ENCODE measurements around the genes GPRC5B, LYRM1 and CRYM.

DNA sequence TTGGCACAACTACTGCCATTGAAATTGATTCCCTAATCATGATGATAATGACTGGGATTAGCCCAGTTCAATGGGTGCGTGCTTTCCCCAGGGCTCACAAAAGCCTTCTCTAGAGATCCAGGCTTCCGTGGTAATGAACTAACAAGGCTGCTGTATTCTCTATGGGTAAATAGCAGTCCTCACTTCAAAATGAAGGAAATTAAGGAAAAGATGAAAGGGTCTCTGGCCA is 67.4 kb downstream of the GPRC5B start:
- PRO-cap, 2 experiments: no peak in any of the 2 experiments

DNA sequence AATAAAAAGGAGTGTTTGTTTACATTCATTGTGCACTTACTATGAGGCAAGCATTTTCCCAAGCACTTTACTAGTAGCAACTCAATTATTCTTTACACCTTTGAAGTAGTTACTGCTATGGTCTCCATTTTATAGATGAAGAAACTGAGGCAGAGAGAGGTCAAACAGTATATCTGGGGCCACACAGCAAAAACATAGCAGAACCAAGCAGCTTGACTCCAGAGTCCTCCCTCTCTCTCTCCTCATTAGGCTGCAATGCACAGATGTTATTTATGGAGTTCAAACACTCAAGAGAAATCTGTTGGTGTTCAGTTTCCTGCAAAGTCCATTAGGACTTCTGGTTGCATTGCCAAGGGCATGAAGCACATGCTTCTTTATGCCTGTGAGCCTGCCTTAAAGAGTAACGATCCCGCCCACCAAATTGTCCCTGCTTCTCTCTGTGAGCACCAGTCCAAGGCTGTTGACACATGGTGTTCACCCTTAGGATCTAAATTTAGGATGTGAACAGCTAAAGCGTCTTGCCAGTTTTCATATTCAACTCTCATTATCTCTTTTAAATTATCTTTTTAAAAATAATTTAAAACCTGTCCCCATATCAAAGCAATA is 44.0 kb downstream of the GPRC5B start:
- PRO-cap, 2 experiments: no peak in any of the 2 experiments

GRCh38 chr16:19861639-19862271 is 22.9 kb downstream of the GPRC5B start:
- PRO-cap, 2 experiments: no peak in any of the 2 experiments

DNA sequence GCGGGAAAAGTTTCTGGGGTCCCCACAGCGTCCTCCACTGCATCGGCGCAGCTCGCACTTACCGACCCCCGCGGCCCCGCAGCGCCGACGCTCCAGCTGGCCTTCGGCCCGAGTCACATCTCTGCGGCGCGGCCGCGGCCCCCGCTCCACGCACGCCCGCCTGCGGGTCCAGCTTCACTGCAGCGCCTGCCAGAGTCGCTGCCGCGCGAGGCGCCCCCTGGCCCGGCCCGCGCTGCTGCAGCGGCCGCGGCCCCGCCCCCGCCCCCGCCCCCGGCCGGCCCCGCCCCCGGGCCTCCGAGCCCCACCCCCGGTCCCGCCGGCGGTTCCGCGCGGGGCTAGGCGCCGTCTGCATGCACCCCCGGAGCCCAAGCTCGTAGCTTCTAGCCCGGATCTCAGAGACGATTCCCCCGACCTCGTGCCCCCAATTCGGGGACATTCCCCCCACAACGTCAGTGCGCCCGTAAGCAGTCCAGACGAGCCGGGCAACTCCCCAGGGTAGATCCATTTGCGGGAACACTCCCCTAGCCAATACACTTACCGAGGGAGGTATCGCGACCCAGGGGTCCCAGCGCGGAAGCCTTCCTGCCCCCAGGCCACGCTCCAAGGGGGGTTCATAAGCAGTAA is at the start of gene GPRC5B:
GPRC5B (minus strand) TSS at position 184 of the 624 bp plus-strand sequence.
- PRO-cap, 2 experiments: no peak in any of the 2 experiments

- PRO-cap, 2 experiments: no peak in any of the 2 experiments
Observed at GRCh38 chr16:20284260-20284504, 43.1 kb downstream of the GP2 start.

DNA sequence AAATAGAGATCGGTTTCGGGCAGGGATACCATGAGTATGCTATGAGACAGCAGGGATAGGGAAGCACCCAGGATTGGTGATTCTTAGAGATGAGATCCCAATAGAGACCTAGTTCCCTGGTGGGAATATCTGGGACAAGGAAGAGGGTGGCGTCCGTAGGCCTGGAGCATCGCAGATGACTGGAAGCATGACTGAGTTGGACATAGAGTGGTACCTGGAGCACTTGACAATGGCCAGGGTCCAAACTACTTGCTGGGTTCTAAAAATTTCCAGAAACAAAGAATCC is 259 bp downstream of the GP2 start:
- PRO-cap, 2 experiments: no peak in any of the 2 experiments

- PRO-cap, 2 experiments: no peak in any of the 2 experiments
Observed at GRCh38 chr16:20385883-20387144, 18.2 kb downstream of the PDILT start.

DNA sequence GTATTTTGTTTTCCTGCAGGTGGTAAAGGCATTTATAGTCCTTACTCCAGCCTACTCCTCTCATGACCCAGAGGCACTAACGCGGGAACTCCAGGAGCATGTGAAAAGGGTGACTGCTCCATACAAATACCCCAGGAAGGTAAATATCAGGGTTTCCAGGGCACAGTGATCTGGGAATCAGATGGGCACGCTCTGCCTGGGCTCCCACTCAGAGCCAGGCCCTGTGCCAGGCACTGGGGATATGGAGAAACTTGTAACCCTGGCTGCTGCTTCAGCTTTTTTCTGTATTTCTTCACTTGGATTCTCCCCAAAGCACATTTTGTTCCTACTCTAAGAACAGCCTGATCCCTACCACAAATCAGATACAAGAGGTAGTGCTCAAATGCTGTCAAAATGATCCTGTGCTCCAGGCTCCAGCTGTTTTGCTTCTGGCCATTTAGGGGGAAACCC is 11.5 kb upstream of the ACSM2A start:
- PRO-cap, 2 experiments: no peak in any of the 2 experiments

GRCh38 chr16:20574554-20574943 is 1.6 kb downstream of the ACSM2B start:
- PRO-cap, 2 experiments: no peak in any of the 2 experiments

GRCh38 chr16:20598623-20599212 is 22.6 kb upstream of the ACSM2B start:
- PRO-cap, 2 experiments: no peak in any of the 2 experiments

GRCh38 chr16:20611260-20612487 is 35.5 kb upstream of the ACSM2B start:
- PRO-cap, 2 experiments: no peak in any of the 2 experiments

DNA sequence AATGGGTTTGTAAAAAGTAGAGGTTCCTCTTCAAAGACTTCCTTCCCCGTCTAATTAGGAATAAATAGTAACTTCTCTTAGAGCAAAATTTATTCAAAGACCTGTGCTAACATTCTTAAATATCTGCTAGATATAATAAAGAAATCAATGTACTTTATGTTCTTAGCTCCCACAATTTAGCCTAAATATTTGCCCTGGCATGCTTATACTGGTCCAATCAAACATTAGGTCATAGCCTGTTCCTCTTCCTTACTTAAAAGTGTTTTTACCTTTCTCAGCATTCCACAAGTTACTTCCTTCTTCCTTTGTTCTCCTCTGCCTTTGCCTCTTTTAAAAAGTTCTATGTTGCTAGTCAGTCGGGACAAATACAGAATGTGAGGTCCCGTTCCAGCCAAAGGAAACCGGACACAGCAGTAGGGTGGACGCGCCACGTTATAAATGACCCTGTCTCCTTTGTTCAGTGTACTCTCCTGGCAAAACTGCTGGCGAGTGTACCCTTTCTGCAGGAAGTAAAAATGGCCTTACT is 763 bp downstream of the ERI2 start:
- PRO-cap, 2 experiments: no peak in any of the 2 experiments

DNA sequence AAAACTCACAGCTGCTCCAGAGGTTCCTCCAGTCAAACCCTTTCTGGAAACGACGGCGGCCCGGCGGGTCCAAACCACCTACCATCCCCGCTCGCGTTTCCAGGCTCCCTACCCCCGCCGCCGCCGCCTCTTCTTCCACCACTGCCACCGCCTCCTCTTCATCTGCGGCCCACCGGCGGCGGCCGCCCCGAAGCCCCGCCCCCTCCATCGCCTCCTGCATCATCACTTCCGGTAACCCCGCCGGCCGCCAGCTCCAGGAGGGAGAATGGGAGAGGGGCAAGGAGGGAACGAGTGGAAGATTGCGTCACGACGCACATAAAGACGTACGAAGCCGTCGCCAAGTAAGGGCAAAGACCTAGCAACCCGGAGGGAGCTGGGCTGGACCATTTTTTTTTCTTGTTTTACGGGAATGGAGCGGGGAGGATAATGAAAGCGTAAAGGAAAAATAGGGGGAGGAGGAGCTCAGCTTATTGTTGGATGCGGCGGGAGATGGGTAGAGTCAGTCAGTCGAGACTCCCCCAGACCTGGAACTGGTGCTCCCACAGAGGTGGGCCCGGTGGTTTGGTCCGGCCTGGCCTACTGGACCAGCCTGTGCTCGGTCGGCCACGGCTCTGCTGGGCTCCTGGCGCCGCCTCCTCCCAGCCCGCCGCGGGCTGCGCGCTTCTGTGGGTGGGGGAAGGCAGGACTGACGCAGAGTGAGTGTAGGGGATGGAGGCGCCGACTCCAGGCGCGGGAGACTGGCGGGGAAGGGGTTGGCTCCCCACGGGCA is at the start of gene LYRM1:
LYRM1 (plus strand) TSS at position 577 of the 769 bp plus-strand sequence.
- PRO-cap, 2 experiments: peak in 2 of 2 experiments; most common plus-strand start position 35 of the sequence (in 1); most common minus-strand start position 164 of the sequence (in 2)

GRCh38 chr16:20905948-20906889 is 5.6 kb downstream of the LYRM1 start:
- PRO-cap, 2 experiments: no peak in any of the 2 experiments

DNA sequence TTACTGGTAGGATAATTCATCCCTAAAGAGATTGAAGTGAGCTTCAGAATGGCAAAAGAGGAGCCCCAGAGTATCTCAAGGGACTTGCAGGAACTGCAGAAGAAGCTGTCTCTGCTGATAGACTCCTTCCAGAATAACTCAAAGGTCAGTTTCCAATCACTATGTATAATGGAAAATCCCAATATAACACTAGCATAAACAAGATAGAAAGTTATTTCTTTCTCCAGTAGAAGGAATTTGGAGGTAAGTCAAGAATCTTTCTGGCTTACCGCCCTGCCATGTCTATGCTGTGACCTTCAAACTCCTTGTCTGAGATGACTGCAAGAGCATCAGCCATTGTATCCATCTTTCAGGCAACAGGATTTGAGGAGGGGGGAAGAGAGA is 2.7 kb downstream of the LDAF1 start:
- PRO-cap, 2 experiments: no peak in any of the 2 experiments

GRCh38 chr16:21260893-21261498 is 17.1 kb downstream of the CRYM start:
- PRO-cap, 2 experiments: no peak in any of the 2 experiments

DNA sequence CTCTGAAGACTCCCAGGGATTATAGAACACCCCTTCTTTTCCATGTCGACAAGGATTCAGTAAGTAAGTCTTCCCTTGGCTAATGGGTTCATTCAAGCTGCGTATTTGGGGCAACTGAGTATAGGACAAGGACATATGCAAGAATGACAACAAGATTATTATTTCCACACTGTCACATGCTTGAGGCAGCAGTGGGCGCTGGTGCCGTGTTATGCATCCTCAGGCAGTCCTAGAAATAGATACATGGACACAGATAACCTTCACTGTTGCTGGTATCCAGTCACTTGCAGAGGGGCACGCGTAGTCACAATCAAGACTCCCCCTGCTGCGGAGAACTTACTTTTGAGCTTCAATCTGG is 1.1 kb downstream of the CRYM start:
- PRO-cap, 2 experiments: no peak in any of the 2 experiments

DNA sequence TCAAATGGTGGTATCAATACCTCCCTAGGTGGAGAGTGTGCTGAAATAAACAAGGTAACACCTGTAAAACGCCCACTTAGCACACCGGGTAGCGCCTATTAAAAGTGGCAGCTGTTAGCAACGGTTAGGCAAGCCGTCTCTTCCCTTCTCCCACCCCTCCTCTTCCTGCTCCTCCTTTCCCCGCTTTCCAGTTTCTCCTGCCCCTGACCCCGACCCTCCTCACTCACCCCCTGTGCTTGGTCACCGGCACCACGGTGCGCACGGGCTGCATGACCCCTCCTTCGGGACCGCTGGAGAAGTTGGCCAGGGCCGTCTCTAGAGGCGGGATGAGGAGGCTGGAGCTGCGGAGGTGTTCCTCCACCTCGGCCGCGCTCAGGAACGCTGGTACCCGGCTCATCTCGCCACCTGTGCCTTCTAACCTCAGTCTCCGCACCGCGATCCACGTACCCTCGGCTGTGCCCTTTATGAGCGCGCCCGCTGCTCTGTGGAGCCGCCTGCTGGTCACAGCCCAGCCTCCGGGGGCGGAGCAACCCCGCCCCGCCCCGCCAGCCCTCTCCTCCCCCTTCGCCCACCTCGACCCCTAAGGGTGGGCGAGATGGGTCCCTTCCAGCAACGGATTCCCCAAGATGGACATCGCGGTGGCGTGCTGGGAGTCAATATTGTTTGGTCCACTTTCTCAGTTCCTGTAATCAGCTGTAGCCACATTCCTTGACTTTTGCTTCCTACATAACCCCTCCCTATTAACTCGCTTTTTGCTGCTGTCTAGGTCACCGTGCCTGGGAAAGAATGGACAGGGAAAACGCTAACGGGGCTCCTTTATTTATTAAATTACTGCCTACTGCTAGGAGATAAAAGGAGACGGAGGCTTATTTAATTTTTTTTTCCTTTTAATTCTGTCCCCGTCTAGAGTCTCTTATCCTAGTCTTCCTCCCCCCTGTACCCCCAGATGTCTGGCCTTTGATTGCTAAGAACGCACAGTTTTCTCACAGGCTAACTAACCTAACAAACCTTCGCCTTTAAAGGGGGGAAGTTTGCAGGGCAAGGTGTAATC is at the start of gene CRYM:
CRYM (minus strand) TSS at position 436 of the 1,051 bp plus-strand sequence.
- PRO-cap, 2 experiments: no peak in any of the 2 experiments

DNA sequence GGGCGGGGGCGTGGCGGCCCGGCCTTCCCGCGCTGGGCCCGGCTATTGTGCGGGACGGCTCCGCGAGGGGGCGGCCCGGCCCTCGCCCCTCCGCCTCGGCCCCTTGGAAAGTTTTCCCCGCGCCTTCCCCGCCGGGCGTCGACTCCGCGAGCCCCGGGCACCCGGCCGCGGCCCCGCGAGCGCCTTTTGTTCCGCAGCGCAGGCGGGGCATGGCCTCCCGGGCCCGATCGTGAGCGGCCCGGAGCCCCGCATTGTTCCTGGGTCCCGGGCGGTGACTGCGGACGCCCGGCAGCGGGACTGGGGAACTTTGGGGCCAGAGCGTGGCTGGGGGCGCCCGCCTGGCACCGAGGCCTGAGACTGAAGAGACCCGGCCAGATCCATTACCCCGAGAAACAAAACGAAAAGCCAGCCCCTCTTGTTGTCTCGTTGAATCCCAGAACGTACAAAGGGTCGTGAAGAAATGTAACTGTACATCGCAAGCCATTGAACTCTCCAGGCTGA is 594 bp downstream of the METTL9 start:
- PRO-cap, 2 experiments: peak in 2 of 2 experiments; most common plus-strand start position 251 of the sequence (in 1); most common minus-strand start position 161 of the sequence (in 1)

DNA sequence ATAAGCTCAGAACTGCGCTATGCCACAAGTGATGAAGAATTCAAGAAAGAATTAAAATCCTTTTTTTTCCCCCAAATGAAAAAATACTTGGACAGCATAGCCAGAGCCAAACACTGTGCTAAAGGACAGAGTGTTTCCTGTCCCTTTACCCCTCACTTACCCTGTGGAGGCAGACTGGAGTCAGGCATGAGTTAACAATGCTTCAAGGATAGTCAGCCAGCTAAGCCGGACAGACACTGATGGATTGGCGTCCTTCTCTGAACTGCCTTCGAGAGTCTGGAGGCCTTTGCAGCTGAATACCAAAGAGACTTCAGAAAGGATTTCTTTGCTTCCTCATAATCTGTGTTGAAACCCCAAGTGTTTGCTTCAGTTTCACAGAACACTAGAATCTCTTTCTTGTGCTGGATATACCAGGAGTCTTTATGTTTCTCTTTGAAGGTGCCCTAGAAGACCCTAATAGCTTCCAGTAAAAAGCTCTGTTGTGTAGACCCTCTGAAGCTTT is 4.6 kb downstream of the METTL9 start:
- PRO-cap, 2 experiments: no peak in any of the 2 experiments

Measured in monocyte (primary cell).